SUDHL5 (cell line): ENCODE measurements around the gene MARCHF4.

GRCh38 chr2:214465703-214466159 is 54.9 kb downstream of the VWC2L start:
- PRO-cap, result no peak

- PRO-cap, result no peak
Measured at GRCh38 chr2:215348687-215349401, 37.0 kb downstream of the ATIC start.

DNA sequence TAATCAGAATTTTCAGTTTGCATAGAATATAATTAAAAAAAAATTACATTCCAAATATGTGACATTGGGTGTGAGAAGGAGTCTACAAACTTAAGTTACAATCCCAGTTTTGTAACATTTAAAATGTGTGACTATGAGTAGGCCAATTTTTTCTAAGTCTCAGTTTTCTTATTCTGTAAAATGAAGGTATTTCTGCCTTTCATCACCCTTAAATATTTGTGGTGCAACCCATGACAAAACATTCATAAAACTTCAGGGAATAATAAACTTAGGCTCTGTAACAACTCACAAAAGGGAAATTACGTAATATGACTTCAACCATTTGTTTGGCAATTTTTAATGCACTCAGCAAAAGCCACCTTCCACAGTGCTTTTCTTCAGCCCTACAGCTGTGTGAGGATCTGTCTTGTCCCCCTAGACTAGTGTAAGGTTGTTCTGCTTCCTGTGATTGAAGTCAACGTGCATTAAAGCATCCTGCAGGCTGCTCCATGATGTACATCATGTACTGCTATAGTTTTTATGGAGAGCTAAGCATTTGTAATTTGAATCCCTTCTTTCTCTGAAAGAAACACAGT is 39.3 kb downstream of the FN1 start:
- PRO-cap, result no peak

DNA sequence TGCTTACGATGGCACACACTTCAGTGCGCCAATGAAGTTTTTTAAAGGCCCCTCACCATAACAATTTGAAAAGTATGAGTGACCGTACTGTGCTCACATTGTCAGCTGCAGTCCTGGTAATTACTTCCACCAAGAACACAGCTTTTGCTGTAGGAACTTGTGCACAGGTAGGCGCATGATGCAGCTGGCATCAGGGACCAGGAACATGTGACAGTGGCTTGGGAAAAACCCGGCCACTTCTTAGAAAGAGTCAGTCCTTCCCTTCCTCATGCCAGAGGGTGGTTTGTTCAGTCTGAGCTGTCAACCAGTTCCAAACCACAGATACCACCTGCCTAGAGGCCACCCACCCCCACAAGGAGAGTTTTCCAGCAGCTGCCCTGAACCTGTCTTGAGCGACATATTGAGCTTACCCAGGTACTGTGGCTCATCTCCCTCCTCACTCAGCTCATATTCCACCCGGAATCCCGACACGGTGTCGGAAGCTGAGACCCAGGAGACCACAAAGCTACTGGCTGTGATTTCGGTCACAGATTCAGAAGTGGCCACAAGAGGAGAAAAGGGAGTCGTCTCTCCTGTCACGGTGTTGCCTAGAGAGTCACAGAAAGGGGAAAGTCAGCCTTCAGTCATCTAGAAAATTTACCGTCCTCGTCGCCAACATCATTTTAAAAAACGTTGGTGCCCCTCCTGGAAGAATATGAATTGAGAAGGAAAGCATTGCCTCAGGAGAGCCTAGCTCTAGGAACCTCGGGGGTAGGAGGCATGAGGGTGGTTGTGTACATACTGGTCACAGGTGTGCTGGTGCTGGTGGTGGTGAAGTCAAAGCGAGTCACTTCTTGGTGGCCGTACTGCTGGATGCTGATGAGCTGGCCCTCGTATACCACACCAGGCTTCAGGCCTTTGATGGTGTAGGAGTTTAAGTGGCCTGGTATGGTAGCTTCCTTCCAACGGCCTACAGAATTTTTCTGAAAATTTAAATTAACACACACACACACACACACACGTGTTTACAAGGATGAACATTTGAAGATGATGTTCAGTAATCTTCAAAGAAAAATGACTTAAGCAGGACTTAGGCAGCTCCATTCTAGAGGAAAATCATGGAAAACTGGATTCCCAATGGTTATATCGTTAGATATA is 26.3 kb downstream of the FN1 start:
- PRO-cap, result no peak

GRCh38 chr2:215419167-215419462 is 16.8 kb downstream of the FN1 start:
- PRO-cap, result no peak

DNA sequence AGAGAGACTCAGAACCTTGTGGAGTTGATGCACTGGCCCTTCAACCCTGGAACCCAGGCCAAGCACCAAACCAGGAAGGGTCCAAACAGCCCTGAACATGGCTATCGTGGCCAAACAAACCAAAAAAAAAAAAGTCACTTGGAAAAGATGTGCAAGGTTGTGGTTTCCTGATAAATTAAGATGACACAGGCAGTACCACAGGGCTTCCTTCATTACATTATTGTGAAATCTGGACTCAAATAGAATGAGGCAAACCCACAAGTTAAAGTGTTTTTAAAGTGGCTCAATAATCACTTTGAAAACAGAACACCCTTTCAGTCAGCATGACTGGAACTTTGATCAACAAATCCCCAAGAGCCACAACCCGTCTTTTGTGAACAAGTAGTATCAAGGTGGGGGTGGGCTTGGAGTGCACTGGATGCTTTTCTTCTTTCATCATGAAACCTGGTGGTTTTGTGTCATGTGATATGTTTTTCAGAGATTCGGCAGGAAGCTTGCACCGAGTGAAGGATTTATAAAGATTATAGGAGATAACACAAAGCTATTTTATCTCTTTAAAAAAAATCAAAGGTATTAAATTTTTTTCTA is 245.2 kb upstream of the FN1 start:
- PRO-cap, result no peak

GRCh38 chr2:215749059-215749435 is 264.3 kb downstream of the MREG start:
- PRO-cap, result no peak

- PRO-cap, result no peak
Measured at GRCh38 chr2:215900354-215900688, 113.0 kb downstream of the MREG start.

- PRO-cap, result no peak
Measured at GRCh38 chr2:215999876-216000297, 13.5 kb downstream of the MREG start.

GRCh38 chr2:216012063-216012865 is 1.1 kb downstream of the MREG start:
- PRO-cap, result no peak

GRCh38 chr2:216371786-216372708 is at the start of gene MARCHF4:
Gene MARCHF4, minus strand, starts transcription at chr2:216372483.
- PRO-cap, result no peak

DNA sequence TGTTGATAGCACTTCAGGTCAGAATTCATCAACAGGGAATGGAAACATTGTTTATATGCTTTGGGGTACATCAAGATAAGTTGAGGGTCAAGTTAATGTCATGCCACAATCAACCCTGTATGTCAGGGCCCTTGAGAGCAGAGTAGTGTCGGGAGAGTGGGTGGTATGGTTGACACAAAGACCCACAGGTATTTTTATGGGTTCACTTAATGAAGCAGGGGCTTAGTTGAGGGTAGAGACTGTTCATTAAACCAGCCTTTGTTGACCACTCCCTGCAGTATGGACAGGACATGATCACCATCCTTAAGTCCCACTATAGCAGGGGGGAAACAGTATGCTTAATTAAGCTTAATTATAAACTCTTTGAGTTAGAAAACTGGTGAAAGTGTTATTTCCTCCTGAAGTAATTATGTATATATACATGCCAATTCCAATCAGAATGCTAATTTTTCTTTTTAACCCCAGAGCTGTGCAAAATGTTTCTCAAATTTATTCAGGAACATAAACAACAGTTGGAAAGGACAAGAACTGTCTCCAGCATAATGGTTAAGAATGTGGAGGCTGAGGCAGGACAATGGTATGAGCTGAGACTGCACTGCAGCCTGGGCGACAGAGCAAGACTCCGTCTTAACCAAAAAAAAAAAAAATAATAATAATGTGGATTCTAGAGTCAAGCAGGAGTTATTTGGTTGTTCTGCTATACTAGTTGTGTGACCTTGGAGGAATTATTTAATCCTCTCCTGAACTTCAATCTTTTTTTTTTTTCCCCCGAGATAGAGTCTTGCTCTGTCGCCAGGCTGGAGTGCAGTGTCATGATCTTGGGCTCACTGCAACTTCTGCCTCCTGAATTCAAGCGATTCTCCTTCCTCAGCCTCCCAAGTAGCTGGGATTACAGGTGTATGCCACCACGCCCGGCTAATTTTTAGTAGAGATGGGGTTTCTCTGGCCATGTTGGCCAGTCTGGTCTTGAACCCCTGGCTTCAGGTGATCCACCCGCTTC is 6.0 kb downstream of the RPL37A start:
- PRO-cap, result no peak

DNA sequence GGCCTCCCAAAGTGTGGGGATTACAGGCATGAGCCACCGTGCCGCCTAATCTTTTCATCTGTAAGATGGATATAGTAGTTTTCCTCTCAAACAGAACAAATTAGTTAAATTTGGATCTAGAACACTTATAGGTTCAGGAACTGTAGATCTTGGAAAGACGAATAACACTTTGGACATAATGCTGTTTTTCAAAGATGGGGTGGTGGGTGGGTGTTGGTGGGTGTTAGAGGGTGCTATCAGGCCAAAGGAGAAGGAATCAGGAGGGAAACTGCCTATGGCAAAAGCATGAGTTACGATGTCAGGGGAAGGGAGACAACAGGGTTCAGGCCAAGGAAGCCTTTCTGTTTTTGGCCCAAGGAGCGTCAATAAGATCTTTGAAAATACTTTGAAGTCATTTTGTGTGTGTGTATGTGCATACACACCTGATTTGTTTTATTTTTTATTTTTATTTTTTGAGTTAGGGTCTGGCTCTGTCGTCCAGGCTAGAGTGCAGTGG is 6.8 kb downstream of the RPL37A start:
- PRO-cap, result no peak

DNA sequence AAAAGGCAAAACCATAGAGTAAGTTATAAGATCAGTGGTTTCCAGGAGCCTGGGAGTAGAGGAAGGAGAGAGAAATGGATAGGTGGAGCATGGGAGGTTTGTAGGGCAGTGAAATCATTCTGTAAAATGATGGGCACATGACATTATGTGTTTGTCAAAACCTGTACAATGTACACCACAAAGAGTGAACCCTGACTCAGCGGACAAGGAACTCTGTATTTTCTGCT is 61.8 kb upstream of the IGFBP2 start:
- PRO-cap, result no peak

DNA sequence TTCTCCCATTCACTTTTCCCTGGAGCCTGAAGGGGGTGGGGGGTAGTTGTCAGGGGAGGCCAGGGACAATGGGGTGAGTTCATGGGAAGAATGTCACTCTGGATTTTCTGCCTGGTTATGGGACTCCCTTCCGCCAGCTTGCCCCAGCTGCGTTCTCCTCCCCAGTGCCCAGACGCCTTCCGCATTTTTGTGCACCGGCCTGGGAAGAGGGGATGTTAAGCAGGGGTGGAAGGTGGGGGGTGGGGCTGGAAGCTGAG is 2.4 kb downstream of the IGFBP2 start:
- PRO-cap, result no peak

- PRO-cap, result no peak
Measured at GRCh38 chr2:216649371-216650270, 16.4 kb downstream of the IGFBP2 start.

DNA sequence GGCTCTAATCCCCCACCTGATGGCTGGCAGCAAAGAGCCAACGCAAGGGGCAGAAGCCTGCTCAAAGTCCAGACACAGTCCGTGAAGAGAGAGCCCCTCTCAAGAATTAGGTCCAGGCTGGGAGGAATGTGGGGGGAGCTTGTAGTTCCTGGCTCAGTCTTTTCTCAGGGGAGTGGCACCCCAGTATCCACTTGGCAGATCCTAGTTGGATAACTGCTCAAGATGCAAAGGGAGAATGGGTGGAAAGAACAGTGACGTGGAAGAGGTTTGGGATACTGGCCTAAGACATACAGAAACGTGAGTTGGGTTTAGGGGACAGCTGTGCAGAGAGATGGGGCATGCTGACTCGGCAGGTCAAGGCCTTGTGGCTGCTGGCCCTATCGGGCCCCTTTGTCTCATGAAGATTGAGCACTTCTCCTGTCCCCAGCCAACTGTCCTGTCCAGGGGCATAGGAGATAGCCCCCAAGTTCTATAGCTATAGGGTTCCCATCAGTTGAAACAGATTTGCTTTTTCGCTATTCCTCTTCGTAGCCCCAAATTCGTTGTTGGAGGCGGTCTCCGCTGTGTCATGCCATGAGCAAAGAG is 21.3 kb downstream of the IGFBP5 start:
- PRO-cap, result no peak

DNA sequence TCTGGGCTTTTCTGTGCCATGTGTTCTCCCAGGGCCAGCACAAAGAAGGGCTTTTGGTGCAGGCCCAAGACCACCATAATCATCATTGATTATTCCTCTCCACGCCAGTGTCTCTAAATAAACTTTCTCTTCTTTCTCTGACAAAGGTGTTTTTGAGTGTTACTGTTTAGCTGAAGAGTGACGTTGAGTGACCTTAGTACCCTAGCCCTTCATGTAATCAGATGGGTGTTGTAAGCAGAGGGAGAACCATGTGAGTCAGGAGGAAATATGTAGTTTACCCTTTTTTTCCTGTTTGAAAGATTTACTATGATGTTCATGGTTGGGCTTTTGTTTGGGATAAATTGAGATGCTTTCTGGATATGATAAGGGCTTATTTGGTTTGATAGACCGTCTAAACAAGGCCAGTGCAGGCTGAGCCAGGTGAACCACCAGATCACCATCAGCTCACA is 11.7 kb upstream of the TNP1 start:
- PRO-cap, result no peak

DNA sequence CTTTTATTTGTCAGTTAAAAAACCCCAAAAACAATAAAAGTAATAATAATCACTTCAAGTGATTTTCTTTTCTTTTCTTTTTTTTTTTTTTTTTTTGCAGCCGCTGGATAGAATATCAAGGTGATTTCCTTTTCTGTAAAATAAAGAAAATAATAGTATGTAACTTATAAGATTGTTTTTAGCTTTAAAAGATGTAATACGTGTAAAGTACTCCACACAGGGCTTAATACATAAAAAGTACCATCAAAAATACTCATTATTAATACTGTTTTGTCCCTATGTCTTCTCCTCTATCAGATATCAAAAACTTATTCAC is 314.5 kb upstream of the TNP1 start:
- PRO-cap, result no peak

GRCh38 chr2:217387821-217388458 is 528.1 kb upstream of the TNP1 start:
- PRO-cap, result no peak